HepG2 (cell line): ENCODE measurements around the gene C1orf94.

- RRBS, 2 experiments: no CpG with 5 or more reads among the region's 5 CpGs
CAGE:
- cytosol, long polyA minus RNA: no peak
- cytosol, long polyA plus RNA: no peak
- long polyA plus RNA: no peak
- nucleus, long polyA minus RNA: no peak
- nucleus, long polyA plus RNA: no peak
Observed at GRCh38 chr1:33459714-33460367, 12.6 kb upstream of the ZSCAN20 start.

- RRBS, 2 experiments: no CpG with 5 or more reads among the region's 2 CpGs
CAGE:
- cytosol, long polyA minus RNA: no peak
- cytosol, long polyA plus RNA: no peak
- long polyA plus RNA: no peak
- nucleus, long polyA minus RNA: no peak
- nucleus, long polyA plus RNA: no peak
Observed at GRCh38 chr1:33461473-33461775, 11.0 kb upstream of the ZSCAN20 start.

GRCh38 chr1:33470470-33471216, 1.8 kb upstream of the ZSCAN20 start:
- RRBS, 2 experiments: no CpG with 5 or more reads among the region's 13 CpGs
CAGE:
- cytosol, long polyA minus RNA: no peak
- cytosol, long polyA plus RNA: no peak
- long polyA plus RNA: no peak
- nucleus, long polyA minus RNA: no peak
- nucleus, long polyA plus RNA: no peak

DNA sequence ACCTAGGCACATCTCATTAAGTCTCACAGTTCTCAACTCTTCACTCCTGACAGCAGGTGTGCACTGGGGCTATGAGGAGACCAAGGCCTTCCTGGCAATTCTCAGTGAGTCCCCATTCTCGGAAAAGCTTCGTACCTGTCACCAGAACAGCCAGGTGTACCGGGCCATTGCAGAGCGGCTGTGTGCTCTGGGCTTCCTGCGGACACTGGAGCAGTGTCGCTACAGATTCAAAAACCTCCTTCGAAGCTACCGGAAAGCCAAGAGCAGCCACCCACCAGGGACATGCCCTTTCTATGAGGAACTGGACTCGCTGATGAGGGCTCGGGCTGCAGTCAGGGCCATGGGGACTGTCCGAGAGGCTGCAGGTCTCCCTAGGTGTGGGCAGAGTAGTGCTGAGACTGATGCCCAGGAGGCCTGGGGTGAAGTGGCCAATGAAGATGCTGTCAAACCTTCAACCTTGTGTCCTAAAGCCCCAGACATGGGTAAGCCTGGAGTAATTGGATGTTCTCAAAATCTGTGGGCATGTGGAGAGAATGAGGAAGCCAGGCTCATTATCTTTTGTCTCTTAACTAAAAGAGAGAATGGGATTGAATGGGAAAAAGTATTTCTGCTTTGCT, 20.8 kb downstream of the ZSCAN20 start:
- RRBS, 2 experiments: 96 to 98% methylated on average over 5 of the region's 11 CpGs
CAGE:
- cytosol, long polyA minus RNA: no peak
- cytosol, long polyA plus RNA: no peak
- long polyA plus RNA: no peak
- nucleus, long polyA minus RNA: no peak
- nucleus, long polyA plus RNA: no peak

DNA sequence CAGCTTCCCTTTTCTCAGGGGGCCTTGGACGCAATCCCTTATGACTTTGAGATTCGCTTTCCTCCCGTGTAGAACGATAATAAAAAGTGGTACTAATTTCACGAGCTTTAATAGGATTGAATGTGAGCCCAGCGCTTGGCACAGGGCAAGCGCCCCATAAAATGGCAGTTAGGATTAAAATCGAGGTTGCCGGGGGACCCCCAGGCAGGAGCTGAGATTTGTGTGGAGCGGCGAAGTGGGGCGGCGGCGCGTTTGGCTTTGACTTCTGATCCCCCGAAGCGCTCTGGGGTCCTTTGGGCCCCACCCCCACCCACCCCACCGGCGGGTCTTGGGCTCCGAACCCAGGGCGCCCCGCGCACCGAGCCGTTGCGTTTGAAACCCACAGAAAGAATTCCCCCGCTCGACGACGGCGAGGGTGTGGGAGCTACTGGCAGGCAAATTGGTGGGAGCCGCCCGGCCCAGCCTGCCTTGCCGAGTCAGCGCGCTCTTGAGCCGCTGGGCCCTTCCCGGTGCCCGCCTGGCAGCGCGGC, at the start of gene C1orf94:
C1orf94 (plus strand) TSS at position 354 of the 530 bp plus-strand sequence.
- RRBS, 2 experiments: 70 to 72% methylated on average over 9 of the region's 41 CpGs
CAGE:
- cytosol, long polyA minus RNA: no peak
- cytosol, long polyA plus RNA: no peak
- long polyA plus RNA: no peak
- nucleus, long polyA minus RNA: no peak
- nucleus, long polyA plus RNA: no peak

DNA sequence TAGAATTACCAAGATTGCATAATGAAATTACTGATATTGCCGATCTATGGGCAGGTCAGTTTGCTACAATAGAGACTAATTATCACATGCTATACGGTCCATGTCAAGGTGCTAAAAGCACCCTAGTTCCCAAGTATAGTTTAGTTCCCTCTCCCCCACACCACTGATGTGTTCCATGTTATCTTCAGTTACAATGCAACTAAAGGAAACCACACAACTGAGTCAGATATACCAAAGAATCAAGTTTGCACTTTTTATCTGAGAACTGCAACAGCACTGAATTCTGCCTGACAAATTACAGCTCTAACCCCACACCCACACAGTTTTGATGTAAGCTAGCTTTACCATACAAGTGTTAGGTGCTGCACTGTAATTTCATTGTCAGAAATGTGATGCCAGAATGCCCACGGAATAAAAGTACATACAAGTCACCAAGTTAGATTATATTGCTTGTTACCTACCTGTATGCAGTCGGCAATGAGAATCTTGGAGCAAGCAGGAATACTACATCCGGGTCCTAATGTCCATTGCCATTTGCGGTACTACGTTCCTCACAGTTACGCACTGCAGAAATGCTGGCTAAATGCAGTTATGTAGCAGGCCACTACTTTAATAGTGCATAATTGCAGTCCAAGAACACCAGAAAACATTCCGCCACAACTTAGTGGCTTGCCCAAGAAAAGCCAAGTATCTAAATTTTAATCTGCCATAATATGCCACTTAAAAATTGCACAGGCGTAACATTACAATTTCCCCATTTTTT, 12.1 kb downstream of the SFPQ start:
- RRBS, 2 experiments: no CpG with 5 or more reads among the region's 10 CpGs
CAGE:
- cytosol, long polyA minus RNA: no peak
- cytosol, long polyA plus RNA: no peak
- long polyA plus RNA: no peak
- nucleus, long polyA minus RNA: no peak
- nucleus, long polyA plus RNA: no peak

GRCh38 chr1:35404494-35405320, 136.2 kb downstream of the ZMYM4 start:
- RRBS, 2 experiments: no CpG with 5 or more reads among the region's 2 CpGs
CAGE:
- cytosol, long polyA minus RNA: no peak
- cytosol, long polyA plus RNA: no peak
- long polyA plus RNA: no peak
- nucleus, long polyA minus RNA: no peak
- nucleus, long polyA plus RNA: no peak

DNA sequence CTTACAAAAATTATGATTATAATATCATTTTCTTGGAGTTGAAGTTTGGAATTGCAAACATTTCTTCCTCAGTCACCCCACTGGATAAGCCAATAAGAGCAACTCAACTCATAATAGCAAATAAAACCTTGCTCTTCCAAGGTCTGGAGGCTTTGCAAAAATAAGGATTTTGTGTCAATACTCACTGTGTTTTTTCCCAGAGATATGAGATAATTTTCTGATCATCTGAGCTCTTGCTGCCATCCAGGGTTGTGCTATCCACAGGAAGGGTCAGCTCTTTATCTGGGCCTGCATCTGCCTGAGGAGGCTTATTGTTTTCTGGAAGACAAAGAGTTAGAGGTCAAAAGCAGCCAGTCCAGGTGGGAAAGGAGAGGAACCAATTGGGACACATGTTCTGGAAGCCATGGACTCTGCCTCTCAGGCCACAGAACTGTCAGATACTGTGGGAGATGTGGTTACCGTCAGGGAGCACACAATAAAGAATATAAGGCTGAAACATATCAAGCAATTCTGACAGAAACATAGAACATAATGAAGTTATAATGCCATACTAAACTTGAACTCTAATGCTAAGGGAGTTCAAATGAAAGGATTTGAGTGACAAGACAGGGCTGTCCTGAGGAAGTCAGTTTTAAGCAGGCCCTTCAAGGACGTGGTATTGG, 103.7 kb downstream of the KIAA0319L start:
- RRBS, 2 experiments: no CpG with 5 or more reads among the region's 2 CpGs
CAGE:
- cytosol, long polyA minus RNA: start-site peak on the minus strand centred at position 99 of the sequence, 61 bp wide, 20 reads
- cytosol, long polyA plus RNA: no peak
- long polyA plus RNA: no peak
- nucleus, long polyA minus RNA: no peak
- nucleus, long polyA plus RNA: no peak

- RRBS, 2 experiments: no CpG with 5 or more reads among the region's 3 CpGs
CAGE:
- cytosol, long polyA minus RNA: no peak
- cytosol, long polyA plus RNA: no peak
- long polyA plus RNA: no peak
- nucleus, long polyA minus RNA: no peak
- nucleus, long polyA plus RNA: no peak
Observed at GRCh38 chr1:35506288-35506887, 50.8 kb downstream of the KIAA0319L start.

DNA sequence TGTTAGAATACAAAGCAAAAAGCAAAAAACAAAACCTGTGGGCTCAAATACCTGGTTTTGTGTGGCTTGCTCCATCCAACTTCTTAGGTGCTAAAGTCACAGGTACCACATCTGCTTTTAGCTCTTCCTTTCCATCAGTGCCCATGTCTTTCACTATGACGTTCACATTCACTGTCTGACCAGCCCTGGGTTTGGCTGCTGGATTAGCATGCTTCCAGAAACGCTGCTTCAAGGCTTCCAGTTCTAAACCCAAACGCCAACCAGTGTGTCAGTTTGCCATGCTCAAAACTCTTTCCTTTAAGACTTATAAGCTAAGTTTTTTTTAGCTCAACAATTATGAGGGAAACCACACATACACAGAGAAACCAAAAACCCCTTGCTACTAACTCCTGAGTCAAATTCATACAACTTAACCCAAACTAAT, 16.1 kb downstream of the CLSPN start:
- RRBS, 2 experiments: no CpG with 5 or more reads among the region's 3 CpGs
CAGE:
- cytosol, long polyA minus RNA: no peak
- cytosol, long polyA plus RNA: no peak
- long polyA plus RNA: no peak
- nucleus, long polyA minus RNA: no peak
- nucleus, long polyA plus RNA: no peak

- RRBS, 2 experiments: no CpG with 5 or more reads among the region's 4 CpGs
CAGE:
- cytosol, long polyA minus RNA: no peak
- cytosol, long polyA plus RNA: no peak
- long polyA plus RNA: no peak
- nucleus, long polyA minus RNA: no peak
- nucleus, long polyA plus RNA: no peak
Observed at GRCh38 chr1:35808961-35809595, 1.3 kb downstream of the AGO4 start.

DNA sequence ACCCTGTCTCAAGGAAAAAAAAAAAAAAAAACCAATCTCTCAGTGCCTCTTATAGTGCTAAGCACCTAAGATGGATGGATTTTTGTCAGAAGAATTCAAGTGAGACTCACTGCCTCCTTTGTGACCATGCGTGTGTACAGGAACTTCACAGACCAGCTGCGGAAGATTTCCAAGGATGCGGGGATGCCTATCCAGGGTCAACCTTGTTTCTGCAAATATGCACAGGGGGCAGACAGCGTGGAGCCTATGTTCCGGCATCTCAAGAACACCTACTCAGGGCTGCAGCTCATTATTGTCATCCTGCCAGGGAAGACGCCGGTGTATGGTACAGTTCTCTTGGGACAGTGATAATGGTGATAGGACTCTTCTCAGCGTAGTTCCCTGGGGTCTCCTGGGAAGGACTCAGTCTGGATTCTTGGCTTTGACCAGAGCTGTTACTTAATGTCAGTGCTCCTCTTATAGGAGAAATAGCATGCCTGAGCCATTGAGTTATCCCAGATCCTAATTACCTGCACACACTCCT, 23.8 kb downstream of the AGO1 start:
- RRBS, 2 experiments: 98% methylated on average over 3 of the region's 8 CpGs
CAGE:
- cytosol, long polyA minus RNA: no peak
- cytosol, long polyA plus RNA: no peak
- long polyA plus RNA: no peak
- nucleus, long polyA minus RNA: no peak
- nucleus, long polyA plus RNA: no peak

DNA sequence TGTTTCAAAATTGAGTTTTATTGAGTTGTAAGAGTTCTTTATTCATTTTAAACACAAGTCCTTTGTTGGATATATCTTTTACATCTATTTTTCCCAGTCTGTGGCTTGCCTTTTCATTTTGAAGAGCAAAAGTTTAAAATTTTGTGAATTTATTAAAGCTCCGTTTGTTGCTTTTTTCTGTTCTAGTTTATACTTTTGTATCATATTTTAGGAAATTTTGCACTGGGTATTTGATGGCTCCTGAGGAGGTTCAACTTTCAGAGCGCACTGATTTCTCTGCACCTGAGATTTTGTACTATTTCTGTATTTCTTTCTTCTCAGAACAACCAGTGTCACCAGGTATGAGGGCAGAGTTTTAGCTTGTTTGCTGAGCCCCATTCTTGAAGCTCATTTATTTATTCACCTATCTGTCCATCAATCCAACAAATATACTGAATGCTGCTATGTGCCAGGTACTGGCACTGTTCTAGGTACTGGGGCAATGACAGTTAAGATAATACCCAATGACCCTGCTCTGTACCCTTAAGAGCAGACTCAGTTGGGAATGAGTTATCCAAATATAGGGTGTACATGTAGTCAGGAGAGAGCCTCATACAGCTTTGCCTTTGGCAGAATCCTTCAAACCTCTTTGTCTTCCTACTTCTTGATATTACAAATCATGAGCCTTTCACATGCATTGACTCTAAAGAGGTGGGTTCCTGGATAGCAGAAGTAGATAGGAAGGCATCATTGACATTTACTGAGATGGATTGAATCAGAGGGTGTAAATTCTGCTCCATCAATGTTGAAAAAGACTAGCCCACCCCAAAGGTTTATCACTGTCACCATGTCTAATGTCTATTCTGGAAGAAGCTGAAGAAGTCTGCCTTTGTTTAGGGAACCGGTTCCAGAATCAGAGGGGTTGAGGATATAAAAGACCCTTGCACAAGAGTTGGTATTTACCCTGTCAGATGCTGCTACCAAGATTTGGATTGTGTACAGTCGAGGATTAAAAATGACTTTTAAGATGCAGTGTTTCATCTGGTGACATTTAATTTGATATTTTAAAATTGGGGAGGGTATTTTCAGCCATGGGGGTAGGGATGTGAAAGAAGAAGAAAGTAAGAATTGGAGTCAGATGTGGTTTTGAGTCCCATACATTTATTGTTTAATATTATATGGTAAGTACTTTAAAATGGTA, 1.9 kb upstream of the AGO3 start:
- RRBS, 2 experiments: no CpG with 5 or more reads among the region's 4 CpGs
CAGE:
- cytosol, long polyA minus RNA: no peak
- cytosol, long polyA plus RNA: no peak
- long polyA plus RNA: start-site peak on the plus strand centred at position 911 of the sequence, 72 bp wide, 37 and 39 reads in 2 replicates
- nucleus, long polyA minus RNA: no peak
- nucleus, long polyA plus RNA: no peak

DNA sequence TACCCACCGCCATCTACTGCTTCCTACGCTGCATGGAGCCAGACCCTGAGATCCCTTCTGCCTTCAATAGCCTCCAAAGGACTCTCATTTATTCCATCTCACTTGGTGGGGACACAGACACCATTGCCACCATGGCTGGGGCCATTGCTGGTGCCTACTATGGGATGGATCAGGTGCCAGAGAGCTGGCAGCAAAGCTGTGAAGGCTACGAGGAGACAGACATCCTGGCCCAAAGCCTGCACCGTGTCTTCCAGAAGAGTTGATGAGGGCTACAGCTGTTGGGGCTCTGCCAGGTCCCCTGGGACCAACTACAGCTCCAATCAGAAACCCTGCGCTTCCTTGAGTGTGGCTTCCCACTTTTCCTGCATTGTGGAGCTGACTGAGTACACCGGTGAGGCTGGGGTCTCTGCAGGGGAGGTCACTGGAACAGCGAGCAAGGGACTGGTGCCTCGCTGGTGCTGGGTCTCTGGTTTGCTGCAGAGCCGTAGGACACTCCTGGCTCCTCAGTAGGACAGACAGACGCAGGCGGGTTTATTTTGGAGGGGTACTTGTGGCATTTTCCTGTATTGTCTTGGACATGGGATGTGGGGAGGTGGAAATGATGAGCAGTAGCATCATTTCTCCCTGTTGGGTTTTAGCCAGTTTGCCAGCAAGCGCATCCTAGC, 4.6 kb downstream of the ADPRS start:
- RRBS, 2 experiments: no CpG with 5 or more reads among the region's 12 CpGs
CAGE:
- cytosol, long polyA minus RNA: no peak
- cytosol, long polyA plus RNA: no peak
- long polyA plus RNA: no peak
- nucleus, long polyA minus RNA: no peak
- nucleus, long polyA plus RNA: no peak

GRCh38 chr1:36135908-36137008, 11.2 kb upstream of the COL8A2 start:
- RRBS, 2 experiments: no CpG with 5 or more reads among the region's 4 CpGs
CAGE:
- cytosol, long polyA minus RNA: no peak
- cytosol, long polyA plus RNA: no peak
- long polyA plus RNA: no peak
- nucleus, long polyA minus RNA: no peak
- nucleus, long polyA plus RNA: no peak

GRCh38 chr1:36151941-36152311, 2.6 kb upstream of the TRAPPC3 start:
- RRBS, 2 experiments: no CpG with 5 or more reads among the region's 3 CpGs
CAGE:
- cytosol, long polyA minus RNA: no peak
- cytosol, long polyA plus RNA: no peak
- long polyA plus RNA: no peak
- nucleus, long polyA minus RNA: no peak
- nucleus, long polyA plus RNA: no peak

GRCh38 chr1:36161590-36161888, 5.6 kb downstream of the MAP7D1 start:
- RRBS, 2 experiments: no CpG with 5 or more reads among the region's 4 CpGs
CAGE:
- cytosol, long polyA minus RNA: no peak
- cytosol, long polyA plus RNA: no peak
- long polyA plus RNA: no peak
- nucleus, long polyA minus RNA: no peak
- nucleus, long polyA plus RNA: no peak

GRCh38 chr1:36177542-36178360, 21.8 kb downstream of the MAP7D1 start:
- RRBS, 2 experiments: no CpG with 5 or more reads among the region's 27 CpGs
CAGE:
- cytosol, long polyA minus RNA: no peak
- cytosol, long polyA plus RNA: no peak
- long polyA plus RNA: no peak
- nucleus, long polyA minus RNA: no peak
- nucleus, long polyA plus RNA: no peak

- RRBS, 2 experiments: no CpG with 5 or more reads among the region's 10 CpGs
CAGE:
- cytosol, long polyA minus RNA: no peak
- cytosol, long polyA plus RNA: no peak
- long polyA plus RNA: no peak
- nucleus, long polyA minus RNA: no peak
- nucleus, long polyA plus RNA: no peak
Observed at GRCh38 chr1:36203314-36204202, 20.7 kb upstream of the THRAP3 start.

- RRBS, 2 experiments: no CpG with 5 or more reads among the region's 5 CpGs
CAGE:
- cytosol, long polyA minus RNA: no peak
- cytosol, long polyA plus RNA: no peak
- long polyA plus RNA: no peak
- nucleus, long polyA minus RNA: no peak
- nucleus, long polyA plus RNA: no peak
Observed at GRCh38 chr1:36248334-36248967, 24.2 kb downstream of the THRAP3 start.